Upper lobe of left lung (tissue), 5 donors: Measurements from ENCODE around the gene PACSIN2.

- PRO-cap, 2 experiments, result no peak in any of the 2 experiments
- RAMPAGE, long total RNA, 4 experiments, result no peak in any of the 4 experiments
Observed at GRCh38 chr22:42879706-42879936, 22.5 kb upstream of the ARFGAP3 start.

- PRO-cap, 2 experiments, result no peak in any of the 2 experiments
- RAMPAGE, long total RNA, 4 experiments, result no peak in any of the 4 experiments
Observed at GRCh38 chr22:42895010-42895508, 38.0 kb upstream of the ARFGAP3 start.

DNA sequence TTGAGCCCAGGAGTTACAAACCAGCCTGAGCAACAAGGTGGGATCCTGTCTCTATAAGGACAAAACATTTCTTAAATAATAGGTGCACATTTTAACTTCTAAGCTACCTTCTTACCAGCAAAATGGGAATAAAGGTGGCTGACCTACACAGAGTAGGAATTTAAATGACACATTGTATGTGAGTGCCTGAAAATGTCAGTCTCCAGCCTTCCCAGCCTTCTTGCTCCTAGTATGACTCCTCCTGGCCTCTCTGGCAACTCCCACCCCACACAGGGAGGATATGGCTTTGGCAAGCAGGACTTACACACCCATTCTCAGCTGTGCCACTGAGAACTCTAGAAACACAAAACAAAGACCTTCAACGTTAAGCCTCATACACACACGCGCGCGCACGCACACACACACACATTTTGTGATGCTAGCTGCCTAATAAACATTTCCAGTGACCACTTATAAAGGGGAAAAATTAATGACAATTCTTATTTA is 65.8 kb downstream of the PACSIN2 start:
- PRO-cap, 2 experiments, result peak in 1 of 2 experiments; most common plus-strand start position 351 of the sequence (in 1); most common minus-strand start position 252 of the sequence (in 1)
- RAMPAGE, long total RNA, 4 experiments, result no peak in any of the 4 experiments

- PRO-cap, 2 experiments, result no peak in any of the 2 experiments
- RAMPAGE, long total RNA, 4 experiments, result no peak in any of the 4 experiments
Observed at GRCh38 chr22:43008554-43009018, 6.4 kb downstream of the PACSIN2 start.

GRCh38 chr22:43015023-43015299 is at the start of gene PACSIN2:
Gene PACSIN2 (minus strand): TSS chr22:43015149.
- PRO-cap, 2 experiments, result peak in 2 of 2 experiments; most common minus-strand start chr22:43015149 (in 2)
- RAMPAGE, long total RNA, 4 experiments, result start-site peak on the minus strand in 4 of 4 experiments, at chr22:43015070-43015155 at its widest, 339 to 1,455 reads per replicate

DNA sequence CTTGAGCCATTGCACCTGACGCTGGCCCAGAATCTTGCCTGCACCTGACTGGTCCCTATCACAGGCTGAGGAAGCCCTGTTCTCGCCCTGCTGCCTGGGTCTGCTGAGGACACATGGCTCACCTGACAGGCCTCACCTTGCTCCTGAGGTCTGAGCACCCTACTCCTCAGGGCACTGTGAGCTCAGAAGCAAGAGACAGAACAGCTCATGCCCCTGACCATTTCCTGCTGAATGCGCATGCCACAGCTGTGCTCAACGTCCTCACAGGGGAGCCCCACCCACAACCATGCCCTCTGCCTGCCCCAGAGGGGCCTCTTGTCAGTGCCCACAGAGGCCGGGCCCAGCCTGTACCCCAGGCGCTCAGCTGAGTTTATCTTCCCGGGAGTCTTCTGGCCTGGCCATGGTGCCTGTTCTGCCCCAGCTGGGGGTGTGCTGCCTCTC is 2.8 kb upstream of the TSPO start:
- PRO-cap, 2 experiments, result no peak in any of the 2 experiments
- RAMPAGE, long total RNA, 4 experiments, result no peak in any of the 4 experiments

GRCh38 chr22:43188790-43189377 is 1.9 kb upstream of the TTLL12 start:
- PRO-cap, 2 experiments, result no peak in any of the 2 experiments
- RAMPAGE, long total RNA, 4 experiments, result no peak in any of the 4 experiments

GRCh38 chr22:43203438-43203892 is 16.5 kb upstream of the TTLL12 start:
- PRO-cap, 2 experiments, result no peak in any of the 2 experiments
- RAMPAGE, long total RNA, 4 experiments, result no peak in any of the 4 experiments

DNA sequence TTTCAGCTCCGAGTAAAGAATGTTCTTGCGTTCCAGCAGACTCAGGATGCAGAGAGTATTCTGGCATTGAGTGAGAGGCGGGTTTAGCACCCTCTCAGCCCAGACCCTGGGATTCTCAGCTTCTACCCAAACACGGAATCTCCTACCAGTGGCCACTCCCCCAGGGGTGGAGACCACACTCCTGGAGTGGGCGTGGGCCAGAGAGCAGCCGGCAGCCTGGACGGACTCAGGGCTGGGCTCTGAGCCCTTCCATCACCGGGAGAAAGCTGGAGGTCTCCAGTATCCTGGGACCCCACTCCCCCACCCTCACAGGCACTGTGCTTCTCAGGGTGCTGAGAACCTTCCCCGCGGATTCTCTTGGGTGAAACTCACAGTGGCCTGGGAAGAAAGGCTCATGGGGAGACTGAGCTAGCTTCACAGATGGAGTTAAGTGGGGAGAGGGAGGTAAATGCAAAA is 26.2 kb upstream of the TTLL12 start:
- PRO-cap, 2 experiments, result no peak in any of the 2 experiments
- RAMPAGE, long total RNA, 4 experiments, result no peak in any of the 4 experiments

DNA sequence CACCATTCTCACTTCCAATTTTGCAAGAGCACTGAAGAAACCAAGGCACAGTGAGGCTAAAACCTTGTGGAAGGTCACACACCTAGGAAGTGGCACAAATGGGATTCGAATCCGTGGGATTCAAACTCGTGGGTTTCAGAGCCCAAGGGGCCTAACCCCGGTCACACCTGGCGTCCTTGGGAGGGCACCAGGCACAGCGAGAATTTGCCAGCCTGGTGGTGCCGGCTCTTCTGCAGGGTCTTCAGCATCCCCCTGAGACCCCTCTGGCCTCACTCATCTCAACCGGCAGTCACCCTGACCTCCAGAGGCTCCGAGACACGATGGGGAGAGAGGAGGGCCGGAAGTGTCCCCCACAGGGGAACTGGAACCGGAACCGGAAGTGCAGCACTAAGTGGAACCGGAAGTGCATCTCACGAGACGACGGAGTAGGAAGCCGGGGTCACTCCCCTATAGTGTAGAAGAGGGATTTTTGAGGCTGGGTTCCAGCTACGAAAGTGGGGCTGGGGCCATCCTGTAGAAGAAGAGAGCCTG is 22.4 kb downstream of the SCUBE1 start:
- PRO-cap, 2 experiments, result no peak in any of the 2 experiments
- RAMPAGE, long total RNA, 4 experiments, result no peak in any of the 4 experiments

- PRO-cap, 2 experiments, result no peak in any of the 2 experiments
- RAMPAGE, long total RNA, 4 experiments, result no peak in any of the 4 experiments
Observed at GRCh38 chr22:43481916-43482164, 70.0 kb downstream of the MPPED1 start.

GRCh38 chr22:43628100-43628795 is 183.9 kb downstream of the EFCAB6 start:
- PRO-cap, 2 experiments, result no peak in any of the 2 experiments
- RAMPAGE, long total RNA, 4 experiments, result no peak in any of the 4 experiments

DNA sequence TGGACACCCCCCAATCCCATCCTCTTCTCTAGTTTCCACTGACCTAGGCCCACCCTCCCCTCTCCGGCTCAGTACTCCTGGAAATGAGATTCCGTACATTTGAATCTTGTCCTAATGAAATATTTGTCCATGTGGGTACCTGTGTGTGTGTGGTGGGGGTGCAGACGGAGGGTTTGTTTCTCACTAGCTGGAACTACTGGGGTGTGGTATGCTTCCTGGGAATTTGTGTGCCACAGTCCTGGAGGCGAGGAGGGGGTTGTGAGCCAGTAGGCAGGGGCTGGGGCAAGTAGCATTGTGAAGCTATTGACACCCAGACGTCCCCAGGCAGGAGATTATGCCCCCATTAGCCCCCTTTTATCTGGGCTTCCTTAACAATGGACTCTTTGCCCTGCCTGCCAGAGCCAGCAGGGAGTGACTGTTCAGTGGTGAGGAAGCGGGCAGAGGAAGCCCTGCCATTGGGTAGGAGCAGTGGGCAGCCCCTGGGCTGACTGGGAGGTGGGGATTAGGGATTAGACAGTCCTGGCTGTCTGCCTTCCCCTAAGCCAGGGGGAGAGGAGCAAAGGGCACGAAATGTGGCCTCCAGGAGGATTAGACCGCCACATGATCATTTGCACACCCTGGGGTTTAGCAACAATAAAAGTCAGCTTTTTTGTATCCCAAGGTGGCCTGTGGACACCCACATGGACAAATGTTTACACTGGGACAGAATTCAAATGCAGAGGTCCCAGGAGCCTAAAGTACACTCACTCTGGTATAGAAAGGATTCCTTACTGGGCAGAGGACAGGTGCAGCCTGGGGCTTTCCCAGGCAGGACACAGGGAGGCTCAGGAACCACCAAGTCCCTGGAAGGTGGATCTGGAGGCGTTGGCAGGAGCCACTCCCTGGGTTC is 1.8 kb downstream of the PNPLA3 start:
- PRO-cap, 2 experiments, result no peak in any of the 2 experiments
- RAMPAGE, long total RNA, 4 experiments, result no peak in any of the 4 experiments

DNA sequence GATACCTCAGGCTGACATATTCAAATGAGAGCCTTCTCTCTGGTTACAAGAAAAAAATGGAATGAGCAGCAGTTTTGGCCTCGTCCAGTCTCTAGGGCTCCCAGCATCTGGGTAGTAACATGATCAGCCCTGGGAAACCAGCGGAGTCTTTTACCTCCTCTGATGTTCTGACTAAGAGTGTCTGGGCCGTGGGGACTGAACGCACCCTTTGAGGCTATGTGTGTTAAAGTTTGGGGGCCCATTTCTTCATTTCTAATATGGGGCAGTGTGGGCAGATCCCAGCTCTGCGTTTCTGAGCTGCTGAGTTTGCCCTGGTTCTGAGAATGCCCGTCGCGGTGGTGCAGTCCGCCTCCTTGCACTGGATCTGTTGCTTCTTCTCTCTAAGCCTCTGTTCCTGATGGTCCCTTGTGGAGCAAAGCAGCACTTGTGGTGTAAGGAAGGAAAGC is 8.1 kb downstream of the PARVB start:
- PRO-cap, 2 experiments, result peak in 1 of 2 experiments; most common plus-strand start position 174 of the sequence (in 1)
- RAMPAGE, long total RNA, 4 experiments, result no peak in any of the 4 experiments

DNA sequence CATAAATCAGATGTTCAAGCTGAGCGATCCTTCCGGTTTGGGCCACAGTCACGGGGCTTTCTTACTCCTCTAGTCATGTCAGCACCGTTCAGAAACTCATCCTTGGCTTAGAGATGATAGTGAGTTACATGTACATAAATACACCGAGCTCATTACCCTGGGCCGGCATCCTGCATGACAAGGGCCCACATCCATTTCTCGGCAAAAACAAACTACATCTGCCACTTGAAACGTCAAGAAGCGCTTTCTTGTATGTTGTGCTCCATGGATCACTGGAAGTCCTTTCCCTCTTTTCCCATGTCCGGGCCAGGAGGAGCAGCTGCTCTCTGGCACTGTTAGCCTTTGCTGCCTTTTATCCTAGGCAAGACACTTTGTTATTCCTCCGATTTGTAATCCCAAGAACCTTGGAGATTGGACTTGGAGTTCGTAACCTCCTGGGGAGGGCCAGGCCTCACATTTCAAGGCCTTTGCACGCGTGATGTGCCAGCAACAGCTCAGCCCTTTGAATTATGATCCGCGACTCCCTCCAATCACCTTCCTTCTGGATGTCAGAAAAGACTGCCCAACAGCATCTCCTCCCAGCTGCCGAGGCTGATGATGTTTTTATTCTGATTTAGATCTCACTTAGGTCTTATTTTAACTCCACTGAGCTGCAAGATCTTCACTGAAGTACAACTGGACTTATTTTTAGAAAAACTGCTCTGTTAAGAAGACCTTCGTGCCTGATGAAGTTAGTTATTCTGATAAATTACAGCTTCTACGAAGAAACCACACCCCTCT is 62.1 kb downstream of the PARVB start:
- PRO-cap, 2 experiments, result no peak in any of the 2 experiments
- RAMPAGE, long total RNA, 4 experiments, result no peak in any of the 4 experiments

DNA sequence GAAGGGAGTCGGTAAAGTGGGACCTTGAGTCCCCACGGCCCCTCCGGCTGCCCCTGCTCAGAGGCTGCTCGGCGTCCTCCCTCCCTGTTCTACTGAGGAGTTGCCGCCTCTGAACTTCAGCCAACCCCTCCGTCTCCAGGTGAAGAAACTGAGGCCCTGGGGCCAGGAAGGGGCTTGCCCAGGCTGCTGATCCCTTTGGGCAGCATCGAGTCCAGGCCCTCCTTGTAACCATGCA is 1.2 kb downstream of the PARVG start:
- PRO-cap, 2 experiments, result no peak in any of the 2 experiments
- RAMPAGE, long total RNA, 4 experiments, result no peak in any of the 4 experiments

GRCh38 chr22:44494382-44495009 is 3.5 kb downstream of the RTL6 start:
- PRO-cap, 2 experiments, result no peak in any of the 2 experiments
- RAMPAGE, long total RNA, 4 experiments, result start-site peak on the minus strand in 1 of 4 experiments, at chr22:44494402-44494656 at its widest, 14 reads per replicate

DNA sequence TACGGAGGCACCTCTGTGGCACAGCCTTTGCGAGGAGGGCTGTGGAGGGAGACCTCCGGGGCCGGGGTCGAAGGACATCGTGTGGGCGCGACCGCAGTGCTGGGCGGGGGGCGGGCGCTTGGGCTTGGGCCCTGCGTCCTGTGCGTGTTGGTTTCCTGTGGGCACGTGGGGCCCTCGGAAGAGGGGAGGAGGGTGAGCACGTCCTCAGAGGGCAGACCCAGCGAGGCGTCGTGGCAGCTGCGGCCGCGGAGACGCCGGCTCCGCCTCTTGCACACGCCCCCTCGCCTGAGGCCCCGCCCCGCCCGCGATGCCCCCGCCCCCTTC is 222 bp upstream of the PRR5 start:
- PRO-cap, 2 experiments, result peak in 1 of 2 experiments; most common plus-strand start position 214 of the sequence (in 1); most common minus-strand start position 120 of the sequence (in 1)
- RAMPAGE, long total RNA, 4 experiments, result no peak in any of the 4 experiments

DNA sequence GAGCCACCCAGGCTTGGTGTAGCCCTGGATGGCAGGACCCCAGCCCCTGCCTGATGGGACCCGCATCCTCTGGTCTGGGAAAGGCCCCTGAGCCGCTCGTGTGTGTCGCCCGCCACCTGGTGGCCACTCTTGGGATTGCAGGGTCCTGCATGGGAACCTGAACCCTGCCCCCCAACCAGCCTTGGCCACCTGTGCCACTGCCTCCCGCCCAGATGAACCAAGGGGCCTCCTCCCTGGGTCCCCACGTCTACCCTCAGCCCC is 16.5 kb upstream of the ARHGAP8 start:
- PRO-cap, 2 experiments, result no peak in any of the 2 experiments
- RAMPAGE, long total RNA, 4 experiments, result no peak in any of the 4 experiments

GRCh38 chr22:45072162-45072690 is 62.4 kb upstream of the PHF21B start:
- PRO-cap, 2 experiments, result no peak in any of the 2 experiments
- RAMPAGE, long total RNA, 4 experiments, result no peak in any of the 4 experiments